HTERT-HM (cell line): ENCODE results near the genes SPIN4 and ZC3H12B.

DNA sequence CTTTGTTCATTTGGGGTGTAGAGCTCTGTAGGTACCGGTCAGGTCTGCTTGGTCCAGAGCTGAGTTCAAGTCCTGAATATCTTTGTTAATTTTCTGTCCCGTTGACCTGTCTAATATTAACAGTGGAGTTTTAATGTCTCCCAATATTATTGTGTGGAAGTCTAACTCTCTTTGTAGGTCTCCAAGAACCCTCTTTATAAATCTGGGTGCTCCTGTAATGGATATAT, 387.1 kb downstream of the SPIN4 start:
- RRBS: no CpG with 5 or more reads among the region's 2 CpGs

DNA sequence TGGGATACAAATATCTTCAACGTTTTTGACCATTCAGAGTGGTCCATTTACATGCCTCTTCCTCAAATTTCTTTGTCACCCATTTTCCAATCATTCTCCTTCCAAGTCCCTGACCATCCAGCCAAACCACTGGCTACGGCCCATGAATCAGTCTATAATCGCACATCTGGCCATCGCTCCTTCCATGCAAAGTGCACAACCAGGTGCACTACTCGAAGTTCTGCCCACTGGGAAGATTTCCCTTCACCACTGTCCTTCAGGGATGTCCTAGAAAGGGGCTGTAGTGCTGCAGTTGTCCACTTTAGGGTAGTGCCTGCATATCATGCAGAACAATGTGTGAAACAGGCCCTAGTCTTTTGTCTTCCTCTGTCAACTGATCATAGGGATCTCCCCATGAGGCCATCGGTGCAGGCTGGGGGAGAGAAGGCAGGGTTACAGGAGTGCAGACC, 39.2 kb downstream of the SPIN4 start:
- RRBS: no CpG with 5 or more reads among the region's 6 CpGs

DNA sequence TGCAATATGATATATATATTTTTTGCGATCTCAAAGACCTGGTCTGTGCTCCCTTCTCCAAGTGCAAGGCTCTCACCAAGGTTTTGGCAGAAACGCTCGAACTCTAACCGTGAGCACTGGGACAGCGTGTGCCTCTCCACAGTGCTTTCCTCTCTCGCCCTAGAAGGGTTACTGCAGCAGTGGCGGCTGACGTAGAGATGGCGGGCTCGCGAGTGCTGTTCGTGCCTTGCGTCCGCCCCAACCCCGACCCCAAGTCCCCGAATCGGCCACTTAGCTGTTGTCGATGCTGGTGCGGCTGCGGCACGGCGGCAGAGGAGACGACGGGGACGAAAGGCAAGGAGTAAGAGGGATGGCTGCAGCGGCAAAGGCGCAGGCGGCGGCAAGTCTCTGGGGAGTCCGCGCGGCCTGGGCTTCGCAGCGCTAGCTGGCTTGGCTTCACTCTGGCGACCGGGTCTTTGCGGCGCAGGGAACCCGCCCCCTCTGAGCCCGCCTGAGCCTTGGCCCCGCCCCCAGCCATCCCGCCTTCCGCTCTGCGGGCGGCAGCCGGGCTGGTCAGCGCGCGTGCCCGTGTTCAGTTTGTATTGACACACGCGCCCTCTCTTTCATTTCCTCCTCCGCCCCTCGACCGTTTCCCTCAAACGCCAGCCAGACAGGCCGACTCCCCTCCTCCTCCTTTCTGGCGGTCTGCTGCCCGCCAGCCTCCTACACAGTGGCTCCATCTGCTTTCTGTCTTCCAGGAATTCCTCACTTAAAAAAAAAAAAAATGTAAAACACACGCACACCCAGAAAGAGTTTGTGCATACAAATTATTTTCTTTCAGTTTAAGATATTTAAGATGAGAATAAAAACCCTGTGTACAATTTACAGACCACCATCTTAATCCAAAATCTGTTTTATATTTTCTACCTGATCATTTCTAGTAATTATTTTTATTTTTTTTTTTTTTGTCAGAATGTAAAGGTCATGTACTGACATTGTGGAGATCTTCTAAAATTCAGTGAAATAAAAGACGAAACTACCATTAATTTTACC, at the start of gene SPIN4:
Gene SPIN4, minus strand, starts transcription at position 442 of the 1,032 bp plus-strand sequence.
- RRBS: 8% methylated on average over 9 of the region's 61 CpGs

DNA sequence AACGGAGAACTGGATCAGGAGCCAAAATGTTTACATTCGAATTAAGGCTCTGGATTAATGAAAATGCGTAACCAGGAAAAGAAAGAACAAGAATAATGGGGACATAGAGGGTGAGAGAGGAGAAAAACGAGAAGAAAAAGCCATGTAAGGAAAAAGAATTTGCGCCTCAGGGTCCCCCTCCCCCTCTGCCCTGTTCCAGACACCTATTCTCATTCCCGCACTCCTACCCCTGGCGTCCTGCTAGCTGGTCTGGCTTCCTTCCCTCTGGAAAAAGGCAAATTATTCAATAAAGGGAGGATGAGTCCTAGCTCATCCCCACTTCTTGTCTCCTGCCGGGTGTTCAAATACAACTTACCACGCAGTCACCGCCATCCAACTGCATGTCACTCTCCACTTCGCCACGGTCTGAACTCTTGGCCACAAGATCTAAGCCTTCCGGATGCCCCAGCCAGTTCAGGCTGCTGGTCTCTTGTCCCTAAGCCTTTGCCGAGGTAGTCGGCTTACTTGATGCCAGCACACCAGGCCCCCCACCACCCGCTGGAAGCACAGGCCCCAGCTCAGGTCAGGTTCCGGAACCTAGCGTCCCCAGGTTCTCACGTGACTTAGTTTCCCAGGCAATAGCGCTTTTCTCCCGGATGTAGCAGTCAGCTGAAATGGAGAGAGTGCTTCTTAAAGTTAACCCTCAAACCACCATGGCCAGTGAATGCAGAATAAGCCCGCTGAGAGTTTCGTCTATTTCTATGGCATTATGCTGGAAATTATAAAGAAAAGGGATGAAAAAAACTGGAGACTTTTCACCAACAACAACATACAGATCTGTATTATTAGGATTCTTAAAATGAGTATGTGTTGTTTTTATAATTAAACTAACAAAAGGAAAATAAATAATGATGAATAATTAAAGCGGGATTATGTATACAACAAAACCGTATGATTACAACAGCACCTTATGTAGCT, 209.6 kb upstream of the SPIN4 start:
- RRBS: 6% methylated on average over 9 of the region's 25 CpGs

GRCh38 chrX:63655444-63655919, 129.5 kb downstream of the ARHGEF9 start:
- RRBS: no CpG with 5 or more reads among the region's 6 CpGs

GRCh38 chrX:63657705-63658188, 127.3 kb downstream of the ARHGEF9 start:
- RRBS: no CpG with 5 or more reads among the region's 6 CpGs

GRCh38 chrX:64206515-64207057, 1.1 kb upstream of the AMER1 start:
- RRBS: 24% methylated on average over 2 of the region's 6 CpGs

GRCh38 chrX:65034021-65034997, at the start of gene ZC3H12B:
ZC3H12B (plus strand) TSS chrX:65034826.
- RRBS: no CpG with 5 or more reads among the region's 42 CpGs

DNA sequence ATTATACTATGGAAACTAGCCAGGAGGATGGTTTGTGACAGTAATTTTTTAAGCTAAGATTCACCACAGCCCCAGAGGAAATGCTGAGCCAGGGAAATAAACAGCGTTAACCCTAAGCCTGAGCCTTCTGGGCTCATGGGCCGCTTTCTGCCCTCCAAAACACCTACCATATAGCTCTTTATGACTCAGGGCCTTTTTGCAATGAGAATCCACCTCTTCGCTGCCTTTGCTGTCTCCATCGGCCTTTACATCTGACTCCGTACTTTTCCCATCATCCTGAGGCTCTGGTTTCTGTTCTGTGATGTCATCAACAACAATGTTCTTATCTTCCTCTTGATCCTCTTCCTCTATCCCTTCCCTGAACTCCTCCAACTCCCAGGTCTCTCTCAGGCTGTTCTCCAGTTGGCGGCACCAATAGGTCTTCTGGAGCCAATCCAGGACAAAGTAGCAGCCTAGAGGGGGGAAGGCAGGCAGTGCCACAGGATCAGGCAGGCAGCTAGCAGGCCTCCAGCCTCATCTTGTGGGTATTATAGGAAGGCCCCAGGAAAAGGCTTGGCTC, 5.1 kb downstream of the LAS1L start:
- RRBS: no CpG with 5 or more reads among the region's 6 CpGs

DNA sequence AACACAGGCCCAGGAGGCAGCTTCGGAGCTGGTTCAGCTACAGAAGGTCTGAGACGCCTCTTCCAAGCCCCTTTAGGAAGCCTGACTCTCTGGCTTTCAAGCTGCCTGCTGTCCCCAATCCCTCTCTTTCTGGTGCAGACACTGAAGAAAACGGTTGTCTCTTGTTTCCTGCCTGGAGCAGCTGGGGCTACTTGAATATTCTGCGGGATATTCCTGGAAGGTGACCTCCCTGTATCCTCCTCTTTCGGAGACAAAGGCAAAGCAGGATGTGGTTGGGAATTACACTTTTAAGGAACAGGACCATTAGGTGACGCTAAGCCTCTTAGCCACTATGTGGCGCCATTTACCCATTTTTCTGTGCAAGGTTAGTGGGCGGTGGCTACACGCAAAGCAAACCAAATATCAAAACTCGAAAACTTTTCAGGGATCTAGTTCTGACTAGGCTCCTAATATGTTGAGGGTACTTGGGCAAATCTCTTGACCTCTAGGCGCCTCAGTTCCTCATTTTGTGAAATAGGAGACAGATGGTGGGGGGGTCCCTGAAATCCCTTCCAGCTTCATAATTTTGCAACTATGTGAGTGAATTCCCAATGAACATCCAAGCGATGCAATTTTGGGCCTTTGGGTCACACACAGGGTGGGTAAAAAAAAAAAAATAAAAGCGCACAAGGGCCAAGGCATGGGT, 47.3 kb upstream of the LAS1L start:
- RRBS: no CpG with 5 or more reads among the region's 13 CpGs

DNA sequence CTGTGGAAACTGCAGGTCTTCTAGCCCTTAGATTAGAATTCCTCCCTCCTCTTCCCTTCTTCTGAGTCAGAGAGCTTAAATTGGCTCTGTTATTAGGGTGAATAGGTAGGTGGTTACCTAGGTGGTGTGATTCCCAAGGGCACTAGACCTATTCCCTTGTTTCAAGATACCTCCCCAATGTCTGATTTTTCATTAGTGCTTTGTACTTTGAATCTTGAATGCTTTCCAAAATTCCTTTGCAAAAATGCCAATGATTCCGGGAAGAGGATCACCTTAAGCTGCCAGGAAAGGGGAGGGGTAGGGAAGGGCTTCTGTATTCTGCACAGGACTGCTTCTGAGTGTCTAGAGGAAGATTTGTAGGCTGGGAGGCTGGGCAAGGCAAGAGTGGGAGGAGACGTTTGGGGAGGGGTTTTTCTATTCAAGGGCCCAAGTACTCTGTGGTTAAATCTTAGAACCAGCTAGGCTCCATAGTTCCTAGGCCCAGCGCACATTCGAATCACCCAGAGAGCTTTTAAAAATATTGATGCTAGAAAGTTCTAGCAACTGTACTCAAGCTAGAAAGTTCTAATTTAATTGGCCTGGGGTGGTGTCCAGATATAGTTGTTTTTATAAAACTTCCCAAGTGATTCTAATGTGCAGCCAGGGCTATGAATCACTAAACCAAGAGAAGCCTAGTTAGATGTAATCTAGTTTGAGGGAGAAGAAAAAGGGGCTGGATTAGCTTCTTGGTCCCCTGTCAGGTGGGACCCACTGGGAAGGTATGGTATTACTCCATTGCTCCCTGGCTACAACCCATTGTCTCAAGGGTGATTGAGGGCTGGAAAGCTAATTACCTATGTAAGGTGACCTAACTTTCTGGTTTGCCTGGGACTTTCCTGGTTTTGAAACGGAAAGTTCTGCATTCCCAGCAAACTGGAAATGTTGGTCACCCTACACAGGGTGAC, 24.2 kb upstream of the MSN start:
- RRBS: no CpG with 5 or more reads among the region's 5 CpGs

DNA sequence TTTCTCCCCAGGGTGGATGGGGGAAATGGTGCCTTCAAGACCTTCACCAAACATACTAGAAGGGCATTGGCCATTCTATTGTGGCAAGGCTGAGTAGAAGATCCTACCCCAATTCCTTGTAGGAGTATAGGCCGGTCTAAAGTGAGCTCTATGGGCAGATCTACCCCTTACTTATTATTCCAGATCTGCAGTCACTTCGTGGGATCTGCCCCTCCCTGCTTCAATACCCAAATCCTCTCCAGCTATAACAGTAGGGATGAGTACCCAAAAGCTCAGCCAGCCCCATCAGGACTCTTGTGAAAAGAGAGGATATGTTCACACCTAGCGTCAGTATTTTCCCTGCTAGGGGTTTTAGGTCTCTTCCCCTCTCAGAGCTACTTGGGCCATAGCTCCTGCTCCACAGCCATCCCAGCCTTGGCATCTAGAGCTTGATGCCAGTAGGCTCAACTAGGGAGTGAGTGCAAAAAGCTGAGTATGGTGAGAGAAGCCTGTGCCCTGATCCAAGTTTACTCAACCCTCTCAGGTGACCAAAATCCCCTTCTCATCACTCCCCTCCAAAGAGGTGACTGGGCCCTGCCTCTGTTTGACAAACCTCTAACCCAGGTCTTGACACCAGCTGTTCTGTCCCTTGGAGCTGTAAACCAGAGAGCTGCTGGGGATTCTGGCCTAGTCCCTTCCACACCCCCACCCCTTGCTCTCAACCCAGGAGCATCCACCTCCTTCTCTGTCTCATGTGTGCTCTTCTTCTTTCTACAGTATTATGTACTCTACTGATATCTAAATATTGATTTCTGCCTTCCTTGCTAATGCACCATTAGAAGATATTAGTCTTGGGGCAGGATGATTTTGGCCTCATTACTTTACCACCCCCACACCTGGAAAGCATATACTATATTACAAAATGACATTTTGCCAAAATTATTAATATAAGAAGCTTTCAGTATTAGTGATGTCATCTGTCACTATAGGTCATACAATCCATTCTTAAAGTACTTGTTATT, 73.4 kb downstream of the MSN start:
- RRBS: no CpG with 5 or more reads among the region's 3 CpGs

DNA sequence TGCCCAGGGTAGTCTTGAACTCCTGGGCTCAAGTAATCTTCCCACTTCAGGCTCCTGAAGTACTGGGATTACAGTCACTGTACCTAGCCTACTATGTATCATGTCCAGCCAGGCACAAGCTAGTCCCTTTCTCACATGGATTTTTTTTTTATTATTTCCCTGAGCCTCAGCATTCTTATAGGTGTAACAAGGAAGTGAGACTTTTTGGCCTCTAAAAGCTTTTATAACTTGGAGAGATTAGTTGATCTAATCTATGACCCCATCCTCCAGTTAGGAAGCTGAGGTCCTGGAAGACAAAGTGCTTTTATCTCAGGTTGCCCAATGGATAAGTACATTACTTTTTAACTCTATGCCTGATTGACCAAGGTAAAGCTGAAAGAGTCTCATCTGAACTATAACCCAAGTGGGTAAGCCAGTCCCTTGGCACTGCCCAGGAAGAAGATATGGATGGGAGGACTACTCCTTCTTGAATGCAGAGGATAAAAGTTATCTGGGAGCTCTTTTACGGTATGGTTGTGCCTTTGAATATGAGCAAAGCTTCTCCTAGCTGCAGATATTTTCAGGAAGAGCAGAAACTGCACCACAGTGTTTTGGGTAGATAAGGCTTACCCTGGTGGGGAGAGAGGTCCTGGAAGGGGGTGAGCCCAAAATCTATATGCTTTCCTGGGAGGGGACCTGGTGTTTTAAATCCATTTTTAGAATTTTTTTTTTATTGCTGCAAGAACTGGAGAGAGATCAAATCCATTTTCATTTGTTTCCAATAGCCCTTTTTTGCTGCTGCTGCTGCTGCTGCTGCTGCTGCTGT, 40.2 kb downstream of the VSIG4 start:
- RRBS: no CpG with 5 or more reads among the region's 1 CpG

DNA sequence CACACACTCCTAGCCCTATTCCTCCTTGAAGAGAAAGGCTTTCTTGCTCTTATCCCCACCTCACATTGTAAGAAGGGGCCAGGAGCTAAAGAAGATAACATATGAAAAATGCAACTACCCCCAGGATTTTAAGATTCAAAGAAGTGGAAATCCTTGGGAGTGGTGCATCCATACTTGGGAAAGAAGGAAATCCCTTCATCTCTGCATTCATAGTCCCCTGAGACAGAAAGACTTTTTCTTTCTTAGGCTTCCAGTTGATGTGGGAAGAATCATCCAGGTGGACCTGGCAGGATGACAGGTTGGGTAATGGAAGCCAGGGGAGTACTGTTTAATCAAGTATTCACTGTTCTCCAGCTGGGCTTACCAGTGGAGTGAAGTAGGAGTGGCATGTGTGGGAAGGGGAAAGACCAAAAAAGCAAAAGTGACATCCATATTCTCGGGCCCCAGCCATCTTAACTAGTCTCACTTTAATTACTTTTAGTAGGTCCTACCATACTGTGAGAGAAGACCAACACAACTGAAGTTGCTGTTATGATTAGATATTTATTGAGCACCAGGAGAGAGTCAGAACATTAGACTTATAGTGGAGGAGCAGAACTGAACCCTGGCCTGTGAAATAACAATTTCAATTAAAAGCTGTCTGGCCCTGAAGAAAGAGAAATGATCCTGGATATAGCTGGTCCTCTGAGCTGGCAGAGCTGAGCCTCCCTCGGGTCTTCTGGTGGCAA, 18.5 kb downstream of the VSIG4 start:
- RRBS: no CpG with 5 or more reads among the region's 2 CpGs

DNA sequence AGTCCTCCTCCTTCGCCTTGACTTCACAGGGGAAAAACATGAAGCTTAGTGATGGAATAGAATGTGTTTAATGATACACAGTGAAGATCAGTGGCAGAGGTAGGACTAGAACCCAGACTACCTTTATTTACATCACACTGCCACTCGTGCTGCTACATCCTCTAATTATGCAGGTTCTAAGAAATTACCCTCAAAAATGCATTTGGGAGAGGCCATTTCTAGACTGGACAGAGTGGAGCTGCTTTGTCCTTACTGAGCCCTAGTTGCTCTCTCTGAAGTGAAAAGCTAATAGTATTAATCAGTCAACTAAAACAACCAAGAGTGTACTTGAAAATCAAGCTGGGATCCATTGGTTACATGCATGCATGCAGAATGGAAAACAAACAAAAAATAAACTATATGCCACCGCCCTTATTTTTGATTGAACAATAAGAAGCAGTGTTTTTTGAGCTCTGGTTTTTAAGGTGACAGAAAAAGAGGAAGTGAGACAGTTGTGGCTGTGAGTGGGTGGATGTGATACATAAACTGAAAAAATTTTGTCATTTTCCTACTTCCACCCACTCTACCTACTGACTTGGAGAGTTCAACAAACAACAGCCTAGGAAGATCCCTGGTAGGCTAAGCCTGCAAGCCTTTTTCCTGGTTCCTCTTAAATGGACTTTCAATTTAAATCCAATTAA, 6.8 kb upstream of the VSIG4 start:
- RRBS: no CpG with 5 or more reads among the region's 3 CpGs

GRCh38 chrX:68206318-68206794, 226.9 kb downstream of the OPHN1 start:
- RRBS: no CpG with 5 or more reads among the region's 3 CpGs

- RRBS: no CpG with 5 or more reads among the region's 6 CpGs
Measured at GRCh38 chrX:68249373-68250021, 183.8 kb downstream of the OPHN1 start.

DNA sequence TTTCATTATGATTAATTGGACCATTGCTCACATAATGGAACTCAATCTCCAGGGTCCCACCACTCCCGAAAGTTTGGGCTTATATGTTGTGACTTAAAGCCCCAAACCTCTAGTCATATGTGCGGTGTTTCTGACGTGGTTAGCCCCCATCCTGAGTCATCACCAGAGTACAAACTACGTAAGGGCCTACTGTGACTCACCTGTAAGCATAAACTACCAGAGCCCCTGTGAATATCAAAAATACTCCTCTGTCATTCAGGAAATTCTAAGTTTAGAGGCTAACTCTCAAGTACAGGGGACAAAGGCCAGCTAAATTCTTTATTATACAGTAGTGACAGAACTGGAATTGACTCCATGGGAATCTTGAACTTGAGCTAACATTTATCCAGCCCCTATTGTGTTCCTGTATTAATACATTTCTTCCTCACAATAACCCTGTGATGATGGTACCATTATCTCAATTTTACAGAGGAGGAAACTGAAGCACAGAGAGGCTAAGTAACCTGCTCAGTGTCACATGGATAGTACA, 5.5 kb downstream of the YIPF6 start:
- RRBS: no CpG with 5 or more reads among the region's 4 CpGs

- RRBS: no CpG with 5 or more reads among the region's 6 CpGs
Measured at GRCh38 chrX:68696248-68696806, 48.9 kb downstream of the STARD8 start.

- RRBS: 25% methylated on average over 56 of the region's 98 CpGs
Measured at GRCh38 chrX:68829133-68830130, 611 bp downstream of the EFNB1 start.